ENCODE data around the genes GABPB1, USP8, SPPL2A, TNFAIP8L3 and TMOD2.

- PRO-cap = no peak
Measured at GRCh38 chr15:50224483-50225024, 41.0 kb downstream of the HDC start.

- PRO-cap = no peak
Measured at GRCh38 chr15:50249284-50249847, 16.2 kb downstream of the HDC start.

- PRO-cap = bidirectional peak, plus-strand start at chr15:50354749, minus-strand start at chr15:50354759; bidirectional peak, plus-strand start at chr15:50355467, minus-strand start at chr15:50355163
Measured at GRCh38 chr15:50354630-50355732, at the start of gene GABPB1. TSS of gene GABPB1 (minus strand) at chr15:50355198.

- PRO-cap = no peak
Measured at GRCh38 chr15:50360045-50360779, 5.2 kb upstream of the GABPB1 start.

GRCh38 chr15:50423224-50423712 is 937 bp upstream of the USP8 start:
- PRO-cap = no peak

- PRO-cap = bidirectional peak, plus-strand start at chr15:50424456, minus-strand start at chr15:50424133
Measured at GRCh38 chr15:50423865-50424641, at the start of gene USP8. TSS of gene USP8 (plus strand) at chr15:50424405.

- PRO-cap = no peak
Measured at GRCh38 chr15:50764417-50764934, 1.0 kb downstream of the SPPL2A start.

- PRO-cap = no peak
Measured at GRCh38 chr15:50764951-50765073, 694 bp downstream of the SPPL2A start.

DNA sequence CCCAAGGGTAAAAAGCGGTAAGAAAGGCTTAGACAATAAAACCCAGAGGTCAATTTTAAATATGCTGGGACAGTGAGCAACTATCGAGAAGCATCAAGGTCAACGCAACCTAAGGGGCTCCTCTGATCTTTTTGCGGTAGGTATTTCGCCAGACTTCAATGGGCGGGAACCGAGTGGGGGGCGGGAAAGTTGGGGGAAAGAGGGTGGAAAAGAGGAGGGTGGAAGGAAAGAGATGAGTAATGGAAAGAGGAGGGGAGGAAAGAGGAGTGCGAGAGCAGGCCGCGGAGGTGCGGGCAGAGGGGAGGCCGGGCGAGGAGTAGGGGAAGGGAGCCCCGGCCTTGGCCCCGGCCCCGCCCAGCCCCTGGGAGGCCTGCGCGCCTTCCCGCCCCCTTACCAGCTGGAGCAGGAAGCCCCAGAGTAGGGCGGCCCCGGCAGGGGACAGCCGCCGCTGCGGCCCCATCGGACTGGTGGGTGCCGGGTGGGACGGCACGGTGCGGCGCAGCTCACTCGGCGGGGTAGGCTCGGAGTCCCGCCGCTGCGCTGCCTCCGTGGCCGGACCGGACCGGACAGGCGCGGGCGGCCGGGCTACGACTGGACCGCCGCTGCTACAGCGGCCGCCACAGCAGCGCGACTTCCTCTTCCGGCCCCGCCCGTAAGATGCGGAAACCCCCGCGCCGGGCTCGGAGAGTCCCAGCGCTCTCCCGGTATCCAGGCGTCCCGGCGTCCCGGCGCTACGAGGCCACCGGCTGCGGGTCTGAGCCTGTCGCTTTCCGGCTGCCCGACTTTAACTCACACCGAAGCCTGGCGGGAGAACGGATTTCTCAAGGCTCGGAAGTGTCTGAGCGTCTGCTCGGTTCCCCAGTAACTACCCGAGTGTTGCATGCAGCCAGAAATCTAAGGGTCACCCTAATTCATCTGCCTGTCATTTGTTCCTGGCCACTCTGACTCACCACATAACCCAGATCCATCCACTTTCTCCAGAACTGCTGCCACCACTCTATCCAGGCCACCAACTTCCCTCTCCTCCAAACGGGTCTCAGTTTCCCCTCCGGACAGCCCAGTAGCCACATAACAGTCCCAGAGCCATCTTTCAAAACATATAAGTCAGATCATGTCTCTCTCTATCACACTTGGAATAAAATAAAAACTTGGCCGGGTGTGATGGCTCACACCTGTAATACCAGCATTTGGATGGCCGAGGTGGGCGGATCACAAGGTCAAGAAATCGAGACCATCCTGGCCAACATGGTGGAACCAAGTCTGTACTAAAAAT is at the start of gene SPPL2A:
SPPL2A (minus strand) TSS at position 633 of the 1,273 bp plus-strand sequence.
- PRO-cap = bidirectional peak, plus-strand start at position 415 of the sequence, minus-strand start at position 318 of the sequence; bidirectional peak, plus-strand start at position 711 of the sequence, minus-strand start at position 756 of the sequence; unidirectional peak, minus-strand start at position 875 of the sequence

DNA sequence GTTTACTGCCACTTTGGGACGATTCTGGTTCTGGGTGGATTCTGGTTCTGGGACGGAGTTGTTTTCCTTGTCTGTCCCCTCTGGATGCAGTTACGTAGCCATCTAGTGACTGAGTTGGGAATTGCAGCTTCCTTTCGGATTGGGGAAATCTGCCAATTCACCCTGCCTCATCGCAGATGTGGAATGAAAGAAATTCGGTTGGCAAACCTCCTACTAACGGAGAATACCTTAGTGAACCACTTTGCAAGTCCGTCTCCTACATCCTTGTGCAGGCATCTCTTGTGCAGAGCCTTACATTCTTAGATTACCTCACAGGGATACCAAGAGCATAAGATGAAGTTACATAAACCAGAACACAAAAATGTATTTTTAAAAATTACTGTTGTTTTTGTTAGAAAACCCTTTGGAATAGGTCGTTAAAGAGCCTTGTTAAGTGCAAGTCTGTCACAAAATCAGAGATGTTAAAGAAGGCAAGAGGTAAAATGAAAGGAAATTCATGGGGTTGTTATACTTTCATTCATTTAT is 31.4 kb upstream of the AP4E1 start:
- PRO-cap = bidirectional peak, plus-strand start at position 170 of the sequence, minus-strand start at position 54 of the sequence

GRCh38 chr15:51094588-51095679 is at the start of gene TNFAIP8L3:
TSS of gene TNFAIP8L3 (minus strand) at chr15:51094906.
- PRO-cap = no peak

DNA sequence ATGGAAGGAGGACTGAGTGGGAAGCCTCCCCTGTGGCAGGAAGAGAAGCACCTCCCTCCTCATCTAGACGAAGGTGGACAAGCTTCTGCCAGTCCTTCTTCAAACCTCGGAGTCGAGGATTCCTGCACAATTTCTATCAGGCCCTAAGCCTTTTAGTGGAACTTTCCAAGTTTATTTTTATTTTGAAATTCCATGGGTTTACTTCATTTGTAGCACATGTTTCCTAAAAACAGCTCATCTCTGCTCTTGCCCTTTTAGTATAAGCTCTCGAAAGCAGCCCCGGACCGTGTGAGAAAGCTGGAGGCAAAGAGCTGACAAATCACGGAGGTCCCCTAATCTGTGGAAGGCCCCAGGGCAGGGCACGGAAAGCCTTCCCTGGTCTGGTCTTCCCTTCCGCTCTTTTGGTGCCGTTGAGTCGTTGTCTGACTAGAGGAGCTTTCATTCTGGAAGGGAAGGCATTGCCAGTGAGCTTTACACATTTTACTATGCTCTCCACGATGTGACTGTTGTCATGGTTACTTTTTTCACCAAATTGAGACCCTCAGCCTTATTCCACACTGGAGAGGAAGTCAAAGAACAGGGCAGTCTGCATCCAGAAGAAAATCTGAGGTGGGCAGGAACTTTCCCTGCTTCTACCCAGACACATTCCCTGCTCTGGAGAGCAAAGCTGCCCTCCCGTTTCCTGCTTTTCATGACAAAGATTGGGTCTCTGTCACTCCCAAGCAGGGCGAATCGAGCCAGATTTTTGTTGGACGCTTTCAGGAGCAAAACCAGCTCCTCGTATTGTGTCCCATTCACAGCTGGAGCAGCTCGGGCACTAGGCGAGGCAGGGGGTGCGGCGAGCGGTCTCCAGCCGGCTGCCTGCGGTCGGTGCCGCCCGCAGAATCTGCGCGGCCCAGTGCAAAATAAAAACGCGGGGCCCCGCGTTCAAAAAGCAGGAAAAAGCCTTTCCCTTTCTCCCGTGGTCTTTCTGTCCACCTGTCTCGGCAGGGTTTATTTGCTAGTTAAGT is 71.7 kb downstream of the CYP19A1 start:
- PRO-cap = no peak

DNA sequence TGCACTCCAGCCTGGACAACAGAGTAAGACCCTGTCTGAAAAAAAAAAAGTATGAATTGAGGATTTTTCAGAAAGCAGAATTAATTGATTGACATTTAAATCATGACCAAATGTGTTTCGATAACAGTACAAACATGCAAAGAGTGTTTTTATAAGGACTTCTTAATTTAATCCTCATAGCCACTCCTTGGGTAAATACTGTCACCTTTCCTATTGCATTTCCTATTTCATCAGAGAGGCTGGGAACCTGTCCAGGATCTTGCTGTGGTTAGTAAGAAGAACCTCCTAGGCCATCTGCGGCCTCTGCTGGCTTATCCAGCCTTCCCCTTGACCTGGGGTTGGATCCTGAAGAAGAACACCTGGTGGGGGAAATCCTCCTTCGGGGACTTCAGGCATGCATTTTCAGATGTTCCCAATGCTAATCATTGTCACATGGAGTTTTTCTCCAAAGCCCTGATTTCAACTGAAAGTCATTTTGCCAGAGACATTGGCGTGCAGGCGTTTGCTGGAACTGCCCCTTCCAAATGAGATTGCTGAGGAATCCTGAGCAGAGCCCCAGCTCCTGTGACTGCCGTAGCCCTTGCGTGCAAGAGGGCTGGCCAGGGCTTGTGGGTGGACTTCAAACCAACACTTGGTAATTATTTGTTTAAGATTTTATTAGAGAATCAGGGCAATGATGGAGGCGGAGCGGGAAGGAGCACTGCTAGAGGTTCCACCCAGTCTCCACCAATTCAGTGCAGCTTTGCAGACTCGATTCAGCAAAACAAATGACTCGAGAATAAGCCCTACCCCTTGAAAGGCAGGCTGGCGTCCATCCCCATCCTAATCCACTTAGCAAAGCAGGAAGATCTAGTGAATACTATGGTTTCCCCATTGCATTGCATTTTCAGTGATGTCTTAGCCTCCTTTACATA is 25.6 kb downstream of the GLDN start:
- PRO-cap = no peak

- PRO-cap = no peak
Measured at GRCh38 chr15:51383327-51383968, 42.0 kb downstream of the GLDN start.

- PRO-cap = no peak
Measured at GRCh38 chr15:51620408-51621314, 1.9 kb downstream of the DMXL2 start.

DNA sequence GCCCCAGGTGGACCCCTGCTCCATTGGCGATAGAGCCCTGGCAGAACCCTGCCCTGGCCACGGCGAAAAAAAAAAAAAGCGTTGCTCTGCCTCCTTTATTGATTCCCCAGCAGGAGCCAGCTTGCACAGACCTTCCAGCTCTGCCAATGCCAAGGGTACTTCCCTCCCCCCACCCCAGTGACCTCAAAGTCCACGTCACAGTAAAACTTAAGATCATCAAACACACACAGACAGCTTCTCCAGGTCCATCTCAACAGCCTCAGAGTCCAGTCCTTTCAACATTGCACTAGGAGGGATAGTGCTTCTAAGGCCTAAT is 478 bp upstream of the LYSMD2 start:
- PRO-cap = unidirectional peak, minus-strand start at position 31 of the sequence

GRCh38 chr15:51751040-51751785 is at the start of gene TMOD2:
TSS of gene TMOD2 (plus strand) at chr15:51751597.
- PRO-cap = no peak

DNA sequence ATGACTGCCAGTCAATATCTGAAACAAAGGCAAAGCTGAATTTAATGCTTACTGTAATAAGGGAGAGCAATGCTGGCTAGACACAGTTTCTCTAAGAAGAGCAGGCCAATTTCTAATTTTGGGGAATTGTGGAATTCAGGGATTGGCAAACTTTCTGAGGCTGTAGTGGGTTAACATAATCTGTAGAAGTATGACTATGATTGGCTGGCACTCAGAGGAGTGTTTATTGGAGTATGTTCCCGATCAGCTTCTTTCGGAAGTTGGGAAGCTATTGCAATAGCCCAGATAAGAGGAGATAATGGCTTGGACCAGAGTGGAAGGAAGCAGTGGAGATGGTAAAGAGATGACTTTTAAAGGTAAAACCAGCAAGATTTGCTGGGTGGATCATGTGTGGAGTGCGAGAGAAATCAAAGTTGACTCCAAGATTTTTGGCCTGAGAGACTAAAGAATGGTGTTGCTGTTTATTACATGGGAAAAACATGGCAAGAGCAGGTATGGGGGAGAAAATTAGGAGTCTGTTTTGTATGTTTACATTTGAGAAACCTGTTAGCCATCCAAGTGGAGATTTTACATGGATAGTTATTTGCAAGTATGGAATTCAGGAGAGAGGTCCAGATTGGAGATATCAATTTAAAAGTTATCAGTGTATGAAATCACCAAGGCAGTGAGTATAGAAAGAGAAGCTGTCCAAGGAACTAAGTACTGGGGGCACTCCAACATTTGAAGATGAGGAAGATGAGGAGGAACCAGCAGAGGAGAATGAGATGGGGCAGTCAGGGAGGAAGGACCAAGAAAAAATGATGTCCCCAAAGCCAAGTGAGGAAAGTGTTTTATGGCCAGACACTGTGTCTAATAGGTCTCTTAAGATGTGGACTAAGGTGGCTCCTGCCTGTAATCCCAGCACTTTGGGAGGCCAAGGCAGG is 19.6 kb downstream of the TMOD3 start:
- PRO-cap = no peak

GRCh38 chr15:51923973-51924721 is 47.4 kb downstream of the LEO1 start:
- PRO-cap = no peak

DNA sequence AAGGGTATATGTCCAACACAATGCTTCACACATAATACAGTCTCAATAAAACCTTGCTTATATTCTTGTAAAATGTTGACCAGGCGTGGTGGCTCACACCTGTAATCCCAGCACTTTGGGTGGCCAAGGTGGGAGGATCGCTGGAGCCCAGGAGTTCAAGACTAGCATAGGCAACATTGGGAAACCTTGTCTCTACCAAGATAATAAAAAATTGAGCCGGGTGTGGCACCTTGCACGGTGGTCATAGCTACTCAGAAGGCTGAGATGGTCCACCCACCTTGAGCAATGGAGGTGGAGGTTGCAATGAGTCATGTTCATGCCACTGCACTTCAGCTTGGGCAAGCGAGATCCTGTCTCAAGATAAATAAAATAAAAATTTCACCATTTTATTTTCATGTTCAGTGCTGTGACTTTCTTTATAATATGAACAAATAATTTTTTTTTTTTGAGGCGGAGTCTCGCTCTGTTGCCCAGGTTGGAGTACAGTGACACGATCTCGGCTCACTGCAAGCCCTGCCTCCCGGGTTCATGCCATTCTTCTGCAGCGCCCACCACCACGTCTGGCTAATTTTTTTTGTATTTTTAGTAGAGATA is 12.6 kb downstream of the MAPK6 start:
- PRO-cap = no peak

Data from endodermal cell (in vitro differentiated cells).